CD14-positive monocyte (primary cell): ENCODE measurements around the genes SMIM47, KLK4 and KLK5.

- CAGE, long polyA plus RNA, result no peak
Measured at GRCh38 chr19:50347091-50347578, 18.0 kb upstream of the KCNC3 start.

- CAGE, long polyA plus RNA, result no peak
Measured at GRCh38 chr19:50376617-50377759, 731 bp downstream of the NR1H2 start.

DNA sequence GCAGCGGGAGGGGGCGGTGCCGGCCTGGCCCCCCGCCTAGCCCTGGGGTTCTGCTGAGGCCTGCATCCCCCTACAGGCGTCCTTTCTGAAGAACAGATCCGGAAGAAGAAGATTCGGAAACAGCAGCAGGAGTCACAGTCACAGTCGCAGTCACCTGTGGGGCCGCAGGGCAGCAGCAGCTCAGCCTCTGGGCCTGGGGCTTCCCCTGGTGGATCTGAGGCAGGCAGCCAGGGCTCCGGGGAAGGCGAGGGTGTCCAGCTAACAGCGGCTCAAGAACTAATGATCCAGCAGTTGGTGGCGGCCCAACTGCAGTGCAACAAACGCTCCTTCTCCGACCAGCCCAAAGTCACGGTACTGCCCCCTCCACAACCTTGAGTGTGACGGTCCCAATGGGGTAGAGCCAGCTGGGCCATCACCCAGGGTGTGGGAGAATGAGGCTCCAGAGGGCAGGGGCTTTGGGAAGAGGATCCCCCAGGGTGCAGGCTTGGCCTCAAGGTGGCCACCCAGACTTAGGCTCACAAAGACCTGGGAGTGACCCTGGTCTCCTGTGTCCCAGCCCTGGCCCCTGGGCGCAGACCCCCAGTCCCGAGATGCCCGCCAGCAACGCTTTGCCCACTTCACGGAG lies 2.3 kb downstream of the NR1H2 start:
- CAGE, long polyA plus RNA, result no peak

GRCh38 chr19:50406684-50407079 lies 12.1 kb upstream of the SPIB start:
- CAGE, long polyA plus RNA, result no peak

GRCh38 chr19:50477654-50477906 lies 932 bp upstream of the GARIN5A start:
- CAGE, long polyA plus RNA, result no peak

GRCh38 chr19:50490824-50491952 lies 14.5 kb upstream of the GARIN5A start:
- CAGE, long polyA plus RNA, result no peak

DNA sequence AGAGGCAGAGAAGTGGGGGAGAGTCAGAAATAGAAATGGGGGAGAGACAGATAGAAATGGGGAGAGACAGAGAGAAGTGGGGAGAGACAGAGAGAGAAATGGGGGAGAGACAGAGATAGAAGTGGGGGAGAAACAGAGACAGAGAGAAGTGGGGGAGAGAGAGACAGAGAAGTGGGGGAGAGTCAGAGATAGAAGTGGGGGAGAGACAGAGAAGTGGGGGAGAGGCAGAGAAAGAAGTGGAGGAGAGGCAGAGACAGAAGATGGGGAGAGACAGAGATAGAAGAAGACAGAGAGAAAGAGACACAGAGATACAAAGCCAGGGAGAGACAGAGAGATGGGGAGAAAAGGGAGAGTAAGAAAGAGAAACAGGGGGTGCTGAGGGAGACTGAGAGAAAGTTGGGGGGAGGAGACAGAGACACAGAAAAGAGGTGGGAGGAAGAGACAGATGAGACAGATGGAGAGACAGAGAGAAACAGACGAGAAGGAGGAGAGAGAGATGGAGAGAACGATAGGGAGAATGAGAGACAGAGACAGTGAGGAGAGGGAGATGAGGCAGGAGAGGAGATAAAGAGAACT lies 13.0 kb downstream of the JOSD2 start:
- CAGE, long polyA plus RNA, result no peak

- CAGE, long polyA plus RNA, result no peak
Measured at GRCh38 chr19:50499964-50501103, 10.7 kb downstream of the JOSD2 start.

- CAGE, long polyA plus RNA, result no peak
Measured at GRCh38 chr19:50501754-50502323, 9.2 kb downstream of the JOSD2 start.

GRCh38 chr19:50514362-50515330 lies 933 bp upstream of the ASPDH start:
- CAGE, long polyA plus RNA, result no peak

DNA sequence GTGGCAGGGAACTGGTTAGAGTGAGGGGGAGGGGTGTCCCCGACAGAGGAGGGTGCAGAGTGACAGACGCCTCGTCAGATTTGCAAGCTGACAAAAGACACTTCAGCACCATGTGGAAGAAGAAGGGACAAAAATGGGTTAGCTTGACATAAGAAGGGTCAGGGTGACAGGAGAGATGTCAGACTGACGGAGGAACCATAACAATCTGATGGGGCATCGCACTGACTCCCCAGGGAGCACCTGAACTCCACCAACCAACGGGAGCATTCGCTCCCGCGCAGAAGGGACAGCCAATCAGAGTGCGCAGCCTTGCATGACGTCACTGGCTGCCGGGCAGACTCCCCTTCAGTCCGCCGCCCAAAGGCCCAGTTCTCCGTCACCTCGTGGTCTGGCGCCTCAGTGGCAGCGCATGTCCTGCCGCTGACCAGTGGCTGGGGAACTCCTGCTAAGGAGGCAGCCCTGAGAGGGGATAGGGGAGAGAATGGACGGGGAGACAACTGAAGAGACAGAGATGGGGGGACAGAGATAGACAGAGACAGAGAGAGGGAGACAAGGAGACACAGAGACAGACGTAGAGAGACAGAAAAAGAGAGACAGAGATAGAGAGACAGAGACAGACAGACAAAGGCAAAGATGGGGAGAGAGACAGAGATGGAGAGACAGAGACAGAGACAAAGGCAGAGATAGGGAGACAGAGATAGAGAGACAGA lies 30.2 kb downstream of the C19orf81 start:
- CAGE, long polyA plus RNA, result no peak

DNA sequence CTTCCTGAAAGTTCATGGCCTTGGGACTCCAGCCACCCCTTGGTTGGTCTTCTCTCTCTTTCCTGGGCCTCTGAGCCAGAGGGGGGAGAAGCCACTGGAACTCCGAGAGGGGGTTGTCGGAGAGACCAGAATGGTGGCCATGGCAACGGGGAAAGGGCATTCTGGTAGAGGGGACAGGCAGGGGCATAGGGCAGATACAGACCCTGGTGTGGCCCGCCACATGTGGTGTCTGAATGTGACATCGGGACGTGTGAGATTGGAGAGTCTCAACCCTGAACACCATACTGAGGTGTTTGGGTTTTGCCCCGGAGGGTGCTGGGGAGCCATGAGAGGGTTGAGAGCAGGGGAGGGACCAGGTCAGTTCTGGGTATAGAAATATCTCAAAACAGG lies at the start of gene SMIM47:
TSS of gene SMIM47 (minus strand) at position 72 of the 390 bp plus-strand sequence.
- CAGE, long polyA plus RNA, result no peak

DNA sequence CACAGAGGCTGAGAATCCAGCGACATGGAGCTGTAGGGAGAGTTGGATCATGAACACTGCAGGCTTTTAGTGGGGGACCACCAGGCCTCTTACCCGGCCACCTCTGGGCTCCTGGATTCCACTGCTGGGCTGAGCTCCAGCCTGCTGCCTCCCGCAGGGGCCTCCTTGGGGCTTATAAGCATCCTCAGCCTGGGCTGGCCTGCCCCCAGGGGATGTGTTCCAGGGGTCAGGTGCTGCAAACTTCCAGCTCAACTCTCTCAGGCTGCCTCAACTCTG lies at the start of gene KLK4:
TSS of gene KLK4 (minus strand) at position 150 of the 276 bp plus-strand sequence.
- CAGE, long polyA plus RNA, result no peak

DNA sequence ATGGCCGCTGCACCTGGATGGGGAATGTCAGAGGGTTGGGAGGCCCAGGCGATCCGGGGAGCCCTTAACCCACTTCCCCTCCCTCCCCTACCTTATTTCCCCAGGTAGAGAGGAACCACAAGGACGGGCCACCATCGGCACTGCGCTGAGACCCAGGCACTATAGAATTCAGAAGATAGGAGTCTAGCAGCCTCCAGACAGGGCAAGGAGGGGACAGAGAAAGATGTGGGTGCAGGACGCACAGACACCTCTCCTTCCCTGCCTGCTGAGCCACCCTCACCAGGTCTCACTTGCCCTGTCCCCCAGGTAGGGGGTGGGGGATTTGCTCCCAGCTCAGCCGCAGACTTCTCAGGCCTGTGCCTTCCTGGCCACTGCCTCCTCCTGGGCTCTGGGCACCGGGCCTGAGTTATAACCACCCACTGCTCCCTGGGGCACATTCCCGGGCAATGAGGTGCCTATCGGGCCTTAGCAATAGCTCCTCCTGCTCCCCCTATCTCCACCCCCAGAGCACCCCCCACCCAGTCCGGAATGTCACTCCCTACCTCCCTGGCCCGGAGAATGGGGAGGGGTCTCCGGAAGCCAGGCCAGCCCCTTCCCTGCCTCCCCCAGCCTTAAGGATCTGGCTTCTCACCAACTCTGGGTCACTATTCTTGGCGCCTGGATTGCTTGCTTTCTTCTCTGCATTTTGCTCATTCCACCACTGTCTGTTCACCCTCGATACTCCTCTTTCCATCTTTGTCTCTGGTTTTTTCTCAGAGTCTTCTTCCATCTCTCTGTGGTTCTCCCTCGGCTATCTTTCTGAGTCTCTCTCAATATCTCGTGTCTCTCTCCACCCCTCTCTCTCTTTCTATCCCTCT lies at the start of gene KLK5:
TSS of gene KLK5 (minus strand) at position 383 of the 857 bp plus-strand sequence.
- CAGE, long polyA plus RNA, result no peak

- CAGE, long polyA plus RNA, result no peak
Measured at GRCh38 chr19:51027413-51028377, 1.3 kb upstream of the KLK11 start.

DNA sequence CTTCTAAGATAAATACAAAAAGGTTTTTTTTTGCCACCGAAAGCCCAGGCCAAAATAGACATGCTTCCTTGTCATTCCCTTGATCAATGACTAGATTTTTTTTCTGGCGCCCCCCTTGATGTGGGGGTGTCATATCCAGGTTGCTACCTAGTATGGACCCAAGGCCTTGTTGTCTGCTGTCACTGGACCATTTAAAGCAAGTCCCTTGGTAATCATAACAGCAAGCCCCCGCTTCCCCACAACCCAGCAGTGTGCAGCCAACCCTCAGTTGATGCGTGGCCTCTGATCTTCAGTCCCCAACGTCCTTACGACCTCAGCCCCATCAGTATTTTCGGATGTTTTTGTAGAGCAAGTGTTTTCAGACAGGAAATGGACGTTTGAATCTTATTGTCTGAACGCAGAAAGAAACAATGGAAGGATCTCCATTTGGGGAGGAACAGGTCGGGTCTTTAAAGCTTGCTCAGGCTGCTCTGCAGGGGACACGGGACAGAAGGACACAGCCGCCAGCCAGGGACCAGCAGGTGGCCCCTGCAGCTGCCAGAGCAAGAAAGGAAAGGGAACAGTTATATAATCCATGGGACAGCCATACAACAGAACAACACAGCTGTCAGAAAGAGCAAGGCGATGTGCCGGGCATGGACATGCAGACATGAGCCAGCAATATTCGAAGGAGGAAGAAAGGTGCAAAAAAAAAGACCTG lies 18.6 kb upstream of the IGLON5 start:
- CAGE, long polyA plus RNA, result no peak

GRCh38 chr19:51362526-51363454 lies 3.4 kb downstream of the ETFB start:
- CAGE, long polyA plus RNA, result no peak

- CAGE, long polyA plus RNA, result no peak
Measured at GRCh38 chr19:51363674-51364022, 2.5 kb downstream of the ETFB start.

DNA sequence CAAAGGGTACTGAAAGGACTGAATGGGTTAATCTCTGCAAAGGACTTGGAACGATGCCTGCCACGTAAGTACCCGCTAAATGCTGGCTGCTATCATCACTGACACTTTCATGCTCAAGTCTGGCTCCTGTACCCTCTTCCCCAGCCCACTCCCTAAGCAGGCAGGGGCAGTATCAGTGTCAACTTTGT lies 1.1 kb downstream of the ETFB start:
- CAGE, long polyA plus RNA, result no peak

GRCh38 chr19:51456453-51457025 lies 1.7 kb downstream of the SIGLEC8 start:
- CAGE, long polyA plus RNA, result no peak